Bronchus (tissue), 1 donor: ENCODE results near the genes TMEM231 and CDYL2.

DNA sequence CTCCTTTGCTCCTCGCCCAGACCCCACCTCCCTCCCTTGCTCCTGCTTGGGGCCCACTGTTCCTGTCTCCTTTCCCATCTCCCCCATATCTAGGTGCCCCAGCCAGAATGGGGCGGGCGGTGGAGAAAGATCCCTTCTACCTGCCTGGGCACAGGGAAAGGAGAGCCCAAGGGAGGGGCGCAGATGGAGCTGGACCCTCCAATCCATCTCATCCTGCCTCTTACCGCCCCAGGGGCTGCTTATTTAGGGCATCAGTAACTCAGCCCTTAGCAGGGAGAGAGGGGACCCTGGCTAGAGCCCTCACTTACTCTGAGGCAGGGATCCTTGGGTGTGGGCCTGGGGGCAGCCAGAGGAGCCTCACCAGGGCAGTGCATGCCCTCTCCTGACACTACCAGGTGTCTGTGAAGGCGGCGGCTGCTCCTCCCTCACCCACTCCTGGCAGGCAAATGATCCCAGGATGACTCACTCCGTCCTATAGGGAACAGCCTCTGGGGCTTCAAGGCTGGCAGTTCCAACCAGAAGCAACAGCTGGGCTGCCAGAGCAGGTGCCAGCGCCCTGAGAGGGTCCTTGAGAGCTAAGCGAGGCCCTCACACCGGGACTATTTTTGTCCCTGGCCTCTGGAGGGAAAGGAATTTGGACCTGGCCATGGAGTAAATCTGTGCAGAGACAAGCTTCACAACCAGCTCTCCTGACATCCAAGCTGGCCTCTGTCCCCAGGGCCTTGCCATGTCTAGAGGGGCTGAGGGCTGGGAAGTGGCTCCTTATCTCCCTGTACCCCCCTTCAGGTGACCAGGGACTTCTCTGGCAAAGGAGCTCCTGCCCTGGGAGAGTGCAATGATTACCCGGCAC, 16.4 kb upstream of the BCAR1 start:
- PRO-cap: bidirectional peak, plus-strand start at position 508 of the sequence, minus-strand start at position 390 of the sequence

GRCh38 chr16:75555686-75556725, at the start of gene TMEM231:
TSS of gene TMEM231 (minus strand) at chr16:75556252.
- PRO-cap: bidirectional peak, plus-strand start at chr16:75556367, minus-strand start at chr16:75556283

DNA sequence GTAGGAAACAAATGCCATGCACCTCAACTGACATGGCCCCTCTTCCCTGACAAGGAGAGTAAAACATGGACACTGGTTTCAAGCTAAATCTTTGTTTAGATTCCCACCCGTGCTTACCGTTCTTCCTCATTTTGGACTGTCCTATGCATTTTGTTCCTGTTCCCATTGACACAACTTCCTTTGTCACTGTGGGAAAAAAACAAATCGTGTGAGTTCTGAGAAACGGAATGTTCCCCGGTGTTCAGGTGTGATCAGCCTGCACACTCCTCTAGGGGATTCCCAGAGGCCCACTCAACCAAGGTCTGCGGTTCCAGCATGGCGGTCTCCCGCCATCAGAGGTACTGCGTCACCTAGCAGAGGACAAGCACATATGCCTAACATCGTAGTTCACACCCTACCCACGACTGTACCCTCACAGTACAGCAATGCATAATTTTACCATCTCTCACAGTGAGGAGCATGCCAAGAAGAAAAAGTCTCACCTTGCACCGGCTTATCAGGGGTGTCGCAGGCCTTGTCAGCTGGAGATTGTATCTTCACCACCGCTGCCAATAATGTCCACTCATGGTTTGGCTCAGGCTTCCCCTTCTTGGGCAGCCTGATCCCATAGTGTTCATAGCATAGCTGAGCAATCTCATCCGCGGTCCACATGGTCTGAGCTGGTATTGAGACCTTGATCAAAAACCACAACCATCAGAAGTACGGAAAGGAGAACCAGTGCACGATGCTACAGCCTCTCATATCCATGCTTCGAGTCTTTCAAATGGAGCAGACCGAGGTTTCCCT, 2.7 kb downstream of the ADAT1 start:
- PRO-cap: no peak

GRCh38 chr16:76419694-76419893, 142.4 kb downstream of the CNTNAP4 start:
- PRO-cap: no peak

DNA sequence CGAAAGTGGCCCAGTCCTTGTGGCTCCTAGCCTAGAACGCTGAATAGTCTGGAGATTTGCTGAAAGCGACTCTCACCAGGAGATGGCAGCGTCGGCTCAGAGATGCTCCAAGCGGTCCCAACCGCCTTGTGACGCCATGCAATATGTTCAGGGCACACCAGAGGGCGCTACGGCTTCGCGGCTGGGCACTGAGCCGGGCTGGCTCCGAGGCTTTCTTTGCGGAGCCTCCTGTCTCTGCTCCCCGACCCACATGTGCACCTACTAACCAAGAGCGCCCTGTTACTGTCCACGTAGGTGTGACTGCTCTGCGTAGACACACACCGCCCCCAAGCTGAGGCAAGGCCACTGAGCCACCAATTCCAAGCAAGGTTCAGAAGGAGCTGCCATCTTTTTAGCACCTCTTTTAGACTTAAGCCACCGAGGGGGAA, 36.9 kb downstream of the SYCE1L start:
- PRO-cap: no peak

DNA sequence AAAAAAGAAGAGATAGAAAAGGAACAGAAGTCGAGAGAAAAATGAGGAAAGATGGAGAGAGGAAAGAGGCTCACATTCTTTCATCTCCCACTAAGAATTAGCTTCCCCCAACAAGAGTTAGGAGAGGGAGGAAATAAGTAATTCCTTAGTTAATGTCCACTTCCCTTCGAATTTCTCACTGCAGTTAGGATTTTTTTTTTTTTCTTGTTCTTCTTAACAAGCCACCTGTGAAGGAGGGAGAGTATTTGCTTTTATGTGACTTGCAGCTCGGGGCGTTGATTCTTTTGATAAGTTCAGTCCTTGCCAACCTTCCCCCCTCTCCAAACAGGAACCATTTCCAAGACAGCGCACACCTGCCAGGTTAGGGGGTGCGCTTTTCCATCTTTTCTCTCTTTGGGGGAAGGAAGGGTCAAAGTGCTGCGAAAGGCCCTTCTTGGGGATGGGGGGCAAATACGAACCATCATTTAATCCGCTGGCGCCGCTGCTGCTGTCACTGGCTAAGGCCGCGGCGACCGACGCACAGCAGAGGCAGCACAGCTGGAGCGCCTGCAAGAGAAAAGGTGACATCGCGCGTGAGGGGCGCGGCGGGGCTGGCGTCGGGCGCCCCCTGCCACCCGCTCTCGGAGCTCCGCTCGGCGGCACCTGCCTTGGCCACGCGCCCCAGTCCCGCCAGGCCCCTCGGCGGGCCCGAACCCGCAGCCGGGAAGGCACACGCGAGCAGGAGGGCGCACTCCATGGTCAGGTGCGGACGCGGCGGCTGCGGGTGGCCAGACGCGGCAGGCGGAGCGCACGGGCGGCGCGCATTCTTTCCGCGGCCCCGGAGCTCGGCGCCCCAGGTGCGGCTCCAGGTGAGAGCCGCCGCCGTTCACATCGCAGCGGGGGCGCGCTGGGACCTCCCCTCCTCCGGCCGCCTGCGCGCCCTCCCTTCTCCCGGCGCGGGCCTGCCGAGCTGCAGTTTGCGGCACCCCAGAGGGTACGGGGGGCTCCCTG, 579 bp downstream of the ADAMTS18 start:
- PRO-cap: no peak

DNA sequence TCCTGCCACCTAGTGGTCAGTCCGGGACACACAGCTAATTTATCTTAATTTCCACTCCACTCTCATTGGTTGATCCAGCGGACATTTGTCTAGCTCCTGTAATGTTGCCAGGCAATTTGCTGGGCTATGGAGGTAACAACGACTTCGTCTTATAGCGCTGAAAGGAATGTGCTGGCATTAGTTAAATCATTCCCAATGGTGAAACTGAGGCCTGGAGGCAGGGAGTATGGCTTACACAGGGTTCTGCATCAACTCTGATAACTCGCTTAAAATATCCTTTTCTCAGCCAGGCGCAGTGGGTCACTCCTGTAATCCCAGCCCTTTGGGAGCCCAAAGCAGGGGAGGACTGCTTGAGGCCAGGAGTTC, 19.2 kb upstream of the CLEC3A start:
- PRO-cap: no peak

GRCh38 chr16:78482886-78483613, 383.6 kb downstream of the WWOX start:
- PRO-cap: no peak

DNA sequence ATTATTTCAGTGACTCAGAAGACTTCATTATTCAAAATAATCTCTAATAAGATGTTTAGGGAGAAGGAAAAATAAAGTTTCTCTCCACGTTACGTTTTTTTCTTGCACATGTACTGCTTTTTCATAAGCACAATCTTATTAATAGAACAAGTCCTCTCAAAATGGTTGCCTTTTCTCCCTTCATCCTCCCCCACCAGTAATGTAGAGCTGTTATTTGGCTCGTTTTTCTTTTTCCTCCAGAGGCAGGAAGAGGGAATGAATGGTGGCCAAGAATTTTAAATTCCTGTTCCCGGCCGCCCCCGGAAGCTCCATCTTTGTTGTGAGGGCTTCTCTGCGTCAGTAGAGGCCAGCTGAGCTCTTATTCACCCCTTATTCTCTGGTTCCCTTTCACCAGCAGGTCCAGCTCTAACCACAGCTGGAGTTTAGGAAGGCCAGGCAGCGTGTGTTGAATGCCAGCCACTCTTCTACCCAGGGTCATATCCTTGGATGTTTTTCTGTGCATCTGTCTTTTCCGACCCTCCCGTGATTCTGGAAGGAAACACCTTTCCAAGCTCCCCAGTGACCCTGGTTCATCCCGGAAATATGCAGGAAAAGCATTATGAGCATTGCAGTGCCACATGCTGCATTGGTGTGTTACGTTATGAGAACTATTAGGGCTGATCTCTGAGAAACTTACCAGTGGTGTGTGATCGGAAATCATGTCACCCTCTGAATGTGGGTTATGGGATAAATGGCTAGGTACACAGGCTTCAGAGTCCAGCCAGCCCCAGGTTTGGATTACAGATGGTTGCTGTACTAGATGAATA, 570.5 kb downstream of the WWOX start:
- PRO-cap: no peak

GRCh38 chr16:78684257-78685491, 585.2 kb downstream of the WWOX start:
- PRO-cap: no peak

GRCh38 chr16:78828742-78829615, 729.5 kb downstream of the WWOX start:
- PRO-cap: no peak

- PRO-cap: no peak
Measured at GRCh38 chr16:78894948-78895452, 705.5 kb downstream of the MAF start.

DNA sequence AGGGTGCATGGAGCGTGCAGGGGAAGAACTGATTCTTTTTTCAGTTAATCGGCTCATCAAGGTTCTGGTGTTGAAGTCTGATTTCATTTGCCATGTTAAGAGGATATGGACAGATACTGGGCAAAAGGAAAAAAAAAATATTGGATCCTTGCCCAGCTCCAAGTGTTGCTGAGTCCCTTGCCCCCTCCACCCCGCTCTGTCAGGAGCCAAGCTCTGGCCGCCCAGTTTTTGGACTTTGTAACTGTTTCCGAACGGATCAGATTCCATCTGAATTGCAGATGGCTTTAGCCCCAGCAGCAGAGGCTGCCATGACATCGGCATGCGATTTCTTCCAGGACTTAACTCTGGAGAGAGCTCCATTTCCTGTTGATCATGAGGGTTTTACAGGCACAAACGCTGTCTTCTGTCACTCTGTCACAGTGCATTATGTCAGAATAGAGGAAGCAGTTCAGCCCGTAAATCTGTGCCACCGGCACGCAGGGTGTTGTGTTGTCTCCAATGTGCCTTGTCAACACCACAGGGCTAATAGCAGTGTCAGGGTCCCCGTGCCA, 615.6 kb downstream of the MAF start:
- PRO-cap: no peak

GRCh38 chr16:79168942-79169760, 431.4 kb downstream of the MAF start:
- PRO-cap: no peak

DNA sequence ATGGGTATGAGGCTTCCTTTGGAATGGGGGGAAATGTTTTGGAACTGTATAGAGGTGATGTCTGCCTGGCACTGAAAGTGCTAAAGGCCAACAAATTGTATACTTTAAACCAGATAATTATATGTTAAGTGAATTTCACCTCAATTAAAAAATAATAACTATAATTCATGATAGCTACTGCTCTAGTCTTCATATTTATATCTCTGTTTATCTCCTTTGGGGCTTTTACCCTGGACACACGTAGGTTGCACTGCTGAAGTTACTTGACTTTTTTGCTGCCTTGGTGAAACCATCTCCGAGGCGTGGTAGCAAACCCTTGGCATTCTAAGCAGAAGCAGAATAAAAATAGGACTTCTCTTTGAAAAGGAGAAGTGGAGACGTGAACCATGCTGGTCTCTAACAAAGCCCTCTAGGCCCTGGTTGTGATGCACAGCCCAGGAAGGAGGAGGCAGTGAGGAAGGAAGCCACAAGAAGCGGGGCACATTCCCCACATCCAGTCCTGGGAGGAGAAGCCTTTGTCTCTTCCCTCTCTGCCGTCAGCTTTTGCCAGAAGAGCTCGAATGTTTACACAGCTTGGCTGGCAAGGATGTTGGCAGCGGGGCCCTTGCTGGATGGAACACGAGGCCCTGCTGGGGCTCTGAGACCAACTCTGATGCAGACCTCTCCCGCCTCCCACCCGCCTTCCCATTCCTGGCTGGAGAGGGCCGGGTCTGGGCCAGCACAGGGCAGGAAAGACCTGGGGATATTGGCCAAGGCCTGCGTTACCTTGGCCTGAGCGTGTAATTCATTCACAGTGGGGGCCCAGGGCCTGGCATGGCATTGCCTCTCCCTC, 91.4 kb downstream of the MAF start:
- PRO-cap: no peak

GRCh38 chr16:79542038-79542767, 58.3 kb downstream of the MAF start:
- PRO-cap: no peak

DNA sequence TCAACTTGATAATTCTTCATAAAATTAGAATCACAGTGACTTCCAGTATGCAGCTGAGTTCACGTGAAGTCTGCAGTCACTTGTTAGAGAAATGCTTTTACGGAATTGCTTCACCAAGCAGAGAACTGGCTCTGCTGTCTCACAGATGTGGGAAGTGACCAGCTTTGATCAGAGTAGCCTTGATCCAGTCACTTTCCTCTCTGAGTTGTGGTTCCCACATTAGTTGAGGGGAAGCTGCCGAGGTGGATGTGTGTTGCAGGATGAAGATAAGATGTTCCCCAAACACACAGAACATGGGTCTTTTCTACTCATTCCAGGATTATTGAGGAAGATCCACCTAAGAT, 168.7 kb upstream of the MAF start:
- PRO-cap: no peak

- PRO-cap: unidirectional peak, minus-strand start at chr16:79770558; unidirectional peak, minus-strand start at chr16:79770648; unidirectional peak, minus-strand start at chr16:79770664
Measured at GRCh38 chr16:79770094-79771409, 170.0 kb upstream of the MAF start.

- PRO-cap: bidirectional peak, plus-strand start at chr16:80804690, minus-strand start at chr16:80804589
Measured at GRCh38 chr16:80804488-80804784, at the start of gene CDYL2. TSS of gene CDYL2 (minus strand) at chr16:80804598.

GRCh38 chr16:80996866-80997254, 9.8 kb downstream of the CMC2 start:
- PRO-cap: no peak